Mesenteric fat pad (tissue), 1 donor: ENCODE results near the genes MMP2 and MT1H.

GRCh38 chr16:54933023-54933611 is 2.5 kb downstream of the IRX5 start:
- PRO-cap = no peak

GRCh38 chr16:55391548-55391984 is 67.6 kb downstream of the IRX6 start:
- PRO-cap = no peak

GRCh38 chr16:55478527-55479828 is at the start of gene MMP2:
TSS of gene MMP2 (plus strand) at chr16:55479198.
- PRO-cap = unidirectional peak, plus-strand start at chr16:55479363

GRCh38 chr16:55557086-55557577 is 9.4 kb upstream of the CAPNS2 start:
- PRO-cap = no peak

DNA sequence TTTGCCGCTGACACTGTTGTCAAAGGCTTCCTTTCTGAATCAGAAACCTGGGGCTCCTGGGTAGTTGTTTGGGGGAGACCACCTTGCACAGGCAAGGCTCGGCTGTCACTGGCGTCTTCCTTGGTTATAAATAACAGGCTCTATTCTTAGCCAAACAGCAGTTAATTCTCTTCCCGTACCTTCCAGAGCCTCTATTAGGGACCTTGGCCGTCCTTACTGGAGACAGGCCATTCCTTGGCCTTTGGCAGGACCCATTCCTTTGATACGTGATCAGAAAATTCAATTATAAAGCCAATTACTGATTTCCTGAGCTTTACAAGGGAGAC is 104.5 kb downstream of the GNAO1 start:
- PRO-cap = no peak

- PRO-cap = no peak
These were observed 63.2 kb downstream of the AMFR start for GRCh38 chr16:56361800-56362981.

- PRO-cap = no peak
These were observed 42.1 kb downstream of the AMFR start for GRCh38 chr16:56382892-56383969.

GRCh38 chr16:56389003-56389462 is 36.3 kb downstream of the AMFR start:
- PRO-cap = no peak

- PRO-cap = no peak
These were observed 22.5 kb downstream of the AMFR start for GRCh38 chr16:56402786-56403244.

DNA sequence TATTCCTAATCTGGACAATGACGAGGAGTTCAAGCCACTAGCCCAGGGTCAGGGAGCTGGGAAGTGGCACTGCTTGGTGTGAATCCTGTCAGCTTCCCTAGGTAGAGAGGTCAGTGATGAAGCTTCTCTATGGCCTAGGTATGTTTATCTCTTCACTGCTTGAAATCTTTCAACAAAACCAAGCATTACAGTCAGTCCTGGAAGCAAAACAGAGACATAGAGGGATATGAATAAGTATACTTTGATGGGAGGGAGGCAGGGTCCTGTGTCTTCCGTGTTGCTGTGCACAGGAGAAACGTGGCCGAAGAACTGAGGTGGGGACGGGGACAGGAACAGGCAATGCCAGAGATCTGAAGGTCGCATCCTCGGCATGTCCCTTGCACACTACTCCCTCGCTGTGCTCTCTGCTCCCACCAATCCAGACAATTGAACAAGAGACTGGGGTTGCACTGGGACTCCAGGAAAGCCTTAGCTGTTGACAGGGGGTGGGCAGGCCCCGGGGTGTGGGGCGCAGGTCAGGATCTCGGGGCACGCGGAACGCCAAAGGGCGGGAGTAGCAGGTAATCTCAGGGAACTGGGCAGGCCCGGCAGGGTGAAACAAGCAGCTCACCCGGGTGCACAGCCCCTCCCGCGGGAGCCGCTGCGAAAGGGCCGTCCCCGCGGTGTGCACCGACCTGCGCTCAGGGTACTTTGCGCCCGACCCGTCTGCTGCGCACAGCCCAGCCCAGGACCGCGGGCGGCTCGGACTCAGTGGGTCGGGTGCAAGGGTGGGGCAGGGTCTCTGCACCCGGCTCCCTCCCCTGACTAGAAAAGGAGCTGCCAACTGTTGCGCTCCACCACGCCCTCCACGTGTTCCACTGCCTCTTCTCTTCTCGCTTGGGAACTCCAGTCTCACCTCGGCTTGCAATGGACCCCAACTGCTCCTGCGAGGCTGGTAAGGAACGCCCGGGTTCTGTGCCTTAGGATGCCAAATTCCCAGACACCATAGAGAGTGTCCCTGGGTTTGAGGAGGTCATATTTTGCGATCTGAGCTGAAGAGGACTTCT is at the start of gene MT1H:
Gene MT1H (plus strand): TSS at position 836 of the 1,046 bp plus-strand sequence.
- PRO-cap = no peak

DNA sequence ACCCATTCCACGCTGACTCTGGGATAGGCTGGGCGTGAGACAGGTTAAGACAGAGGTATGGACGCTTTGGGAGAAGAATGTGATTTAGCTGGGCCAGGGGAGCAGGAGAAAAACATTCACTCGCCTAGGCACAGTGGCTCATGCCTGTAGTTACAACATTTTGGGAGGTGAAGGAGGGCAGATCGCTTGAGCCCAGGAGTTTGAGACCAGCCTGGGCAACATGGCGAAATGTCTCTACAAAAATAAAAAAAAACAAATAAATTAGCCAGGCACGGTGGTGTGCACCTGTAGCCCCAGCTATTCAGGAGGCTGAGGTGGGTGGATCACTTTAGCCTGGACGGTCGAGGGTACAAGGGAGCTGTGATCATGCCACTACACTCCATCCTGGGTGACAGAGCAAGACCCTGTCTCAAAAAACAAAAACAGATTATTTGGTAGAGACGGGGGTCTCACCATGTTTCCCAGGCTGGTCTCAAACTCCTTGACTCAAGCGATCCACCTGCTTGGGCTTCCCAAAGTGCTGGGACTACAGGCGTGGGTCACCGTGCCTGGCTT is 4.1 kb downstream of the MT1X start:
- PRO-cap = no peak

GRCh38 chr16:56814649-56815264 is 50.2 kb upstream of the SLC12A3 start:
- PRO-cap = no peak

GRCh38 chr16:56936884-56937341 is 5.0 kb downstream of the HERPUD1 start:
- PRO-cap = no peak

DNA sequence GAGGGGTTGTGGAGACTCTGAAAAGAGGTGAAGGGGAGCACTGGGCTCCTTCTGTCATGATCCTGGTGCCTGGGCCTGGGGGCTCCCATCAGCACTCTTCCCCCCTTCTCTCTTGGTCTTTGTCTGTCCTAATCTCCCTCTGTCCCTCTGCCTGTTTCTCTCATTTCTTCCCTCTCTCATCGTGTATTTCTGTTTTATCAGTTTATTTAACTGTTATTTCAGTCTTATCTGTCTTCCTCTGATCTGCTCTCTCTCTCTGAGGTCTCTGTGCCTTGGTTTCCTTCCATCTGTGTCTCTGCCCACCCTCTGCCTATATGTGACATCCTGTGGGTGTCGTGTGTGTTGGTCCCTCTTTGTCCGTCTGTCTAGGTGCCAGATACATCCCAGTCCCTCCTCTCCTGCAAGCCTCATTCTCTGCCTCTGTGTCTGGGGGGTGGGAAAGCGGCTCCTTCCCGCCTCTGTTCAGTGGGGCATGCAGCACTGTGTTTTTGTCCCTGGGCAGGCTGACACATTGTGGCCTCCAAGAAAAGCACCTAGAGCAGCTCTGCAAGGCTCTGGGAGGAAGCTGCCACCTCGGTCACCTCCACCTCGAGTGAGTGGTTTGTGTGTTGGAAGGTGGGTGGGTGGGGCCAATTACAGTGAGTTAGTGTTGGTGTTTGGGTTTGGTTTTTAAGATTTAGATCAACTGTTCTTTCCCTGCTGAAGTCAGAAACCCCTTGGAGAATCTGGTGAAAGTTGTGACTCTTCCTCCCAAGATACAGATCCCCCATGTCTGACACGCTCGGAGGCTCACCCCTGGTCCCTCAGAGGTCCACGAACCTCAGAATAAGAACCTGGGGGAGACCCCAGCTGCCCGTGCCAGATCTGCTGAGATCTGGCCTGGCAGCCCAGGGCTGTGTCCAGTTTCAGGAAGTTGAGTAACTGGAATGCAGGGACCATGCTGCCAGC is 51.1 kb upstream of the CPNE2 start:
- PRO-cap = no peak

- PRO-cap = no peak
These were observed 10.5 kb downstream of the ARL2BP start for GRCh38 chr16:57255359-57256160.

DNA sequence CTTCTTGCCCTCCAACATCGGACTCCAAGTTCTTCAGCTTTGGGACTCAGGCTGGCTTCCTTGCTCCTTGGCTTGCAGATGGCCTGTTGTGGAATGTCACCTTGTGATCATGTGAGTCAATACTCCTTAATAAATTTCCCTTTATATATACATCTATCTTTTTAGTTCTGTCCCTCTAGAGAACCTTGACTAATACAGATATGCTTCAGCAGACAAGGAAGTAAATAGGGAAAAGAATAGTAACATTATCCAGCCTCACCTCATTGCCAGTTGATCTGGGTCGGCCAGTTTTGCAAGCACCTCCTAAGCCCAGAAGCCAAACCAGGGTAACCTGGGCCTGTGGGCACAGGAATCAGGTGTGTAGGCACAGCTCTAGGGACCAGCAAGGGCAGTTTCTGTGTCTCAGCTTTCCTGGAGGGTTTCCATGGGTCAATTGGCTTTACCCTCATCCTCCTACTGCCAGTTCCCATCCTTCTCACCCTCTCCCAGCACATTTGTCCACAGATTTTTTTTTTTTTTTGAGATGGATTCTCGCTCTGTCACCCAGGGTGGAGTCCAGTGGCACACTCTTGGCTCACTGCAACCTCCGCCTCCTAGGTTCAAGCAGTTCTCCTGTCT is 11.8 kb upstream of the CCL17 start:
- PRO-cap = no peak

DNA sequence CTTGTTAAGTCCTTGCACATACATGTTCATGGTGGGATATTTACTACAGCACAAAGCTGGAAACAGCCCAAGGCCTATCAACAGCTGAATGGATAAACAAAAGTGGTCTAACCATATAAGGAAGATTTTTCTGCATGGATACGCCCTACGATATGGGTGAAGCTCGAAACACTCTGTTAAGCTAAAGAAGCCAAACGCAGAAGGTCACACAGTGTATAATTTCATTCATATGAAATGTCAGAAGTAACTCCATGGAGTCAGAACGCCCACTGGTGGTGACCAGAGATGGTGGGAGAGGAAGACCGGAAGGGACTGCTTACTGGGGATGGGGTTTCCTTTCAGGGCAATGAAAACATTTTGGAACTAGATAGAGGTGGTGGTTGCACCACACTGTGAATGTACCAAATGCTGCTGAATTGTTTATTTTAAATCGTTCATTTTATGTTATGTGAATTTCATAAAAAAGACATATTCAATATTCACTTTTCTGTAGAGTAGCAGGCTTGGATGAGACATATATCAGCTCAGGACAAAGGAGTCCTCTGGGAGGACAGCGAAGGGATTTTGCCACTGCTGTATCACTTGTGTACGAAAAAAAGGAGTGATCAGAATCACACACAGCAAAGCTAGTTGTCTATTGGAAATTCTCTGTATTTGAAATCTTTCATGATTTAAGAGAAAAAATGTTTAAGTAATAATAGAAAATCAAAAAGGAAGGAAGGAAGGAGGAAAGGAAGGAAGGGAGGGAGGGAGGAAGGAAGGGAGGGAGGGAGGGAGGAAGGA is 17.9 kb downstream of the CCL17 start:
- PRO-cap = no peak

DNA sequence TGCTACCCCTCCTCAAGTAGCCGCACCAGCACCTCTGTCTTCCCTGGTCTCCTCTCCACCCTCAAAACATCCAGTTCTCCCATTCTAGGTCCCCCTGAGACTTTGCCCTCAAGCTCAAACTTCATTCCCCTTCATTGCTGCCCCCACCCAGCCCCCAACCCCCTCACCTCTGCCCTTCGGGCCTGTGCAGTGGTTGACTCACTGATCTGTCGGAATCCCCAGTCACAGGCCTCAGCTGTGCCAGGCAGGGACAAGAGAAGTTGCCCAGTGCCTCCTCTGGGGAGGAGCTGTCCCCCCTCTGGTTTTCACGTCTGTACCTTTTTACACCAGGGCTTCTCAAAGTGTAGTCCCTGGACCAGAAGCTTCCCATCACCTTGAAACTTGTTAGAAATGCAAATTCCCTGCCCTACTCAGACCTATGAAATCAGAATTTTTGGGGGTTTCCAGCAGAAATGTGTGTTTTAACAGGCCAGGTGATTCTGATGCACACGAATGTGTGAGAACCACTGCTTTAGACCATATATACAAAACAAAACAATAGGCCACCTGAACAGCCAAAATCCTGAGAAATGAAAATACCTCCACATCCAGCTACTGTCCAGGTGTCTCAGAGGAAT is 744 bp upstream of the DOK4 start:
- PRO-cap = no peak

- PRO-cap = no peak
These were observed 18.1 kb downstream of the CCDC102A start for GRCh38 chr16:57517986-57518920.

GRCh38 chr16:57734568-57735662 is 655 bp upstream of the KATNB1 start:
- PRO-cap = no peak